ENCODE results near the gene ERCC4.

DNA sequence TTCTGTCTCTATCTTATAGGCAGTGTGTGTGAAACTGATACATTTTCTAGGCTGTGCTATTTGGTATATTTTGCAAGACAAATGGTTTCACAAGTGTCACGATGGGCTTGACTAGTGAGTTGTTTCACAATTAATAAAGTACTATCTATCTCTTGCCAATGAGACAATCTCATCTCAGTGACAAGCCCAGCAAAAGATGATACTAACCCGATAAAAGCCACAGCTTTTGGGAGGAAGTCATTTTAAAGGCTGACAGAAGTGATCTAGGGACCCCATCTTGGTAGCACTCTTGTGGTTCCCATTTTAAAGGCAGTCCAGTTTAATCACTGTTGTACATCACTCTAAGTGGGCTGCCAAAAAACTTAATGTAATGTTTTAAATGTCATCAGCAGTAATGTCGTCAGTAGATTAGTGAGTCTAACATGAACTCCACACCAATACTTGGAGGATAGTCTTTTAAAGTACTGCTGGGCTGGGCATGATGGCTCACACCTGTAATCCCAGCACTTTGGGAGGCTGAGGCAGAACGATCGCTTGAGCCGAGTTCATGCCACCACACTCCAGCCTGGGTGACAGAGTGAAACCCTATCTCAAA lies 14.4 kb downstream of the TXNDC11 start:
- PRO-cap, result no peak

- PRO-cap, result no peak
Measured at GRCh38 chr16:11794511-11795533, 2.2 kb downstream of the ZC3H7A start.

- PRO-cap, result no peak
Measured at GRCh38 chr16:11800314-11800676, 3.2 kb upstream of the ZC3H7A start.

DNA sequence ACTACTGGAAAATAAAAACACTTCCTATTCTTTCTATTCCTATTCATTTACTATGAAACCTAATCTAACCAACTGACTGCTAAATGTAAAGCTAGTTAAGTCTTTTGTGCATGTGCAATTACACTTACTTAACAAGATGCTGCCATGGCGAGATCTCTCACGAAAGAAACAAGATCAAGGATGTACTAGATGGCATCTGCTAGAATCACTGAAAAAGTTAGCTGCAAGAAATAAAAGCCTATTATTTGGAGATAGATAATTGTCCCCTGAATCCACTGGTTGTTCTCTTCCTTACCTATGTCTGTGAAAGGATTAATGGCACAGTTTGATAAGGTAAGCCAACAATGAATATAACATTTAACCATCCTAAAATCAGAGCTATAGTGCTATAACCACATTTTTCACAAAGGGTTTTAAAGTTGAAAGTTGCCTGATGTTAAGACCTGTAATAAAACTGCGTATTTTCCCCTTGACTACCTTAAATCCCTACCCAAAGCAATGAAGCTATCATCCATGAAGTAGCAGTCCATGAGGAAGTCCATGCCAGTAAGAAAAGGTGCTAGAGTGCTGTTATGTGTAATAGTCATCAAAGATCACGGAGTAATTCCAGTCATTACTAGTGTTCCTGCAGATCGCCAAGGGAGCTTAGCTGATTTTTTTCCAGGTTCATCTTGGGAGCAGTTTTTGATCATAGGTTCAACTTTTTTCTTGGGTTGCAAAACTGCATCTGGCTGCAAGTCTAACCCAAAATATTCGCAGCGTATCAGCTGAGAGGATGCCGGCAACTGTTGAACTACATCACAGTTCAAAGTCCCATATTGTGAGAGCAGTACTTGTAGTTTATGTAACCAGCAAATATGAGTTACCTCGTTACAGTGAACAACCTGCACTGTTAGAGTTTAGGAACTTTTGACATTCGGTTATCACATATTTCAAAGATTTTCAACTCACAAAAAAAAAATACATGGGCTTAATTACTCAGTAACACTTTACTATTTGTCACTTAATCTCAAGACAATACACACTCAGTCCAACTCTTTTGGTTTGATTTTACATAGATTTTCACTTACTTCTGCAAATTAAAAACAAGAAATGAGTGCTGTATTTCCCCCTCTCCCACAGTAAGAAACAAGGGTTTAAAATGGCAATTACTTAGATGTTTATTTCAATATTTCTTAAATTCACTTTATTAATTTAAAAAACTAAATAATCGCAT lies 18.2 kb upstream of the RSL1D1 start:
- PRO-cap, result no peak

DNA sequence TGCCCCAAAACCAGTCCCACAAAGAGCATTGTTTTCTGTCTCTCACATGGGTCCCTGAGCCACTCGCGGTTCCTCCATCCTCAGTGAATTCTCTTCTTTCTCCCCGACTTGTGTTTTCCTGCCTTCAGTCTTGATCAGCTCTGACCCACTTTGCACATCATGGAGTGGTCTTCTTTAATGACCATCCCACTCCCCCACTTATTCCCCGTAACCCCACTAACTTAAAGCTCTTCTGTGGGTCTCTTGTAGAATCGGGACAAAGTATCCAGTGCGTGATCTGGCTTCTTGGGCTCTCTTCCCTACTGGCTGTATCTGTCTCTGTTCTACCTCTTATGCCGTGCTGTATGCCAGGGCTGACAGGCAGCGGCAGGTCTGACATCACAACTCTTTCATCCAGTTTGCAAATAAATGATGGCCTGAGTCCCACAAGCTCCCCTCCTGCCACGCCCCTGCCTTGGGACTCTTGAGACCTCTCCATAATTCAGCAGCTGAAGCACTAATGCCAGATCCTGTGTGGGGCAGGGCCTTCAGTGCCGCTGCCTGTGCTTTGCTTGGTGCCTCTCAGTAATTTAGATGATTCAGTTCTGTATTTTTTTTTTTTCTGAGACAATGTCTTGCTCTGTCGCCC lies 54.1 kb downstream of the SNX29 start:
- PRO-cap, result no peak

DNA sequence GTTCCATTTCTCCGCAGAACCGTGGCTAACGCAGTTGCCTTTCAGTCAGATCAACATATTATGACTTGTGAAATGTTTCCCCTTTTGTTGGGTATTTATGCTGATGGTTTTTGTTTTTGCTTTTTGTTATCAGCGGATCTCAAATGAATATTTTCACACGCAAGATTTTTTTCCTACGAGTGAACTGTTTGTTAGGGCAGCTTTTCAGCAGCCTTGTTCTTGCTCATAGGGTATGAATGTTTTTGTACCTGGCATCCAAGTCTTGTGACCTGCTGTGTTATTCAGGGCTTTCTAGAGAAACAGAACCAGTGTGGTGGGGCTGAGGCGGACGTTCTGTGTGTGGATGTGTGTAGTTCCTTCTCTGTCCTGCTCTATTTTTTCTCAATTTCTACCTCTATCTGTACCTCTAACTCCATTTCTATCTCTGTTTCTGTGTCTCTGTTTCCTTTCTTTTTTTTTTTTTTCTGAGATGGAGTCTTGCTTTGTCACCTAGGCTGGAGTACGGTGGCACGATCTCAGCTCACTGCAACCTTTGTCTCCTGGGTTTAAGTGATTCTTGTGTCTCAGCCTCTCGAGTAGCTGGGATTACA lies 78.3 kb downstream of the SNX29 start:
- PRO-cap, result no peak

GRCh38 chr16:12075606-12076075 lies 99.1 kb downstream of the SNX29 start:
- PRO-cap, result unidirectional peak, plus-strand start at chr16:12075852

DNA sequence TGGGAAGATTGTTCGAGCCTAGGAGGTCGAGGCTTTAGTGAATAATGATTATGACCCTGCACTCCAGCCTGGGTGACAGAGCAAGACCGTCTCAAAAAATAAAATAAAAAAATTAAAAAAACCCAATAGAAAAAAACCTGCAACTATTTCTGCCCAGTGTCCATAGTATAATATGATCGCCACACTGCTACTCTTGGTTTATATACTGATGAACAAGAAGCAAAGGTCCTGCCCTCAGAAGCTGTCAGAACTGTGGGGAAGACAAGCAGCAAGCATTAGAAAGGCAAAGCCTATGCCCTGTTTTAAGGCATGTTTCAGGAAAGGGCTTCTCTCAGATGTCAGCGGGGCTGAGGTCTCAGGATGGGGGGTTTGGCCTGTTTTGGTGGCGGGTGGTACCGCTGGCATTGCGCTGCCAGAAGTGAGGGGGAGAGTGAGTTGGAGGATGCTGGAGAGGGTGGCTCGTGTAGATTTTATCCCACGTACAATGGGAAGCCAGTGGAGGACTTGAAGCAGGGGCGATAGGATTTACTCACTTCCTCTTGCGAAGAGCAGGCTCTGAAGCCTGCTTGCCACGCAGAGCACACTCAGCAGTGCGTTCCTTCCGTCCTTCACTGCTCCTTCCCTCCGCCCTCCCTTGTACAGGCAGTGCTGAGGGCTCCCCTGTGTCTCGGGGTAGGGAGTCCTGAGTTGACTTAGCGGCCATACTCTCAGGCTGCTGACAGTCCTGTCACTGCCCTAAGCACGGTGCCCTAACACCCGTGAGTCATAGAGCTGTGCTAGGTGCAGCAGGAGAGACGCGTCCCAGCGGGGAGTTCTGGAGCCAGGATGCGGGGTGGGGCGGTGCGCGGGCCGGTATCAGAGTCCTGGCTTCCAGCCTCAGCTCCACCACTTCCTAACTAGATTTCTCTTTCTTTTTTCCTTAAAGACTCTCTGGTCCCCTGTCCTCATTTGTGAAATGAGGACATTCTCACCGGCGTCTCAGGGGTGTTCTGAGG lies 113.0 kb downstream of the SNX29 start:
- PRO-cap, result no peak

DNA sequence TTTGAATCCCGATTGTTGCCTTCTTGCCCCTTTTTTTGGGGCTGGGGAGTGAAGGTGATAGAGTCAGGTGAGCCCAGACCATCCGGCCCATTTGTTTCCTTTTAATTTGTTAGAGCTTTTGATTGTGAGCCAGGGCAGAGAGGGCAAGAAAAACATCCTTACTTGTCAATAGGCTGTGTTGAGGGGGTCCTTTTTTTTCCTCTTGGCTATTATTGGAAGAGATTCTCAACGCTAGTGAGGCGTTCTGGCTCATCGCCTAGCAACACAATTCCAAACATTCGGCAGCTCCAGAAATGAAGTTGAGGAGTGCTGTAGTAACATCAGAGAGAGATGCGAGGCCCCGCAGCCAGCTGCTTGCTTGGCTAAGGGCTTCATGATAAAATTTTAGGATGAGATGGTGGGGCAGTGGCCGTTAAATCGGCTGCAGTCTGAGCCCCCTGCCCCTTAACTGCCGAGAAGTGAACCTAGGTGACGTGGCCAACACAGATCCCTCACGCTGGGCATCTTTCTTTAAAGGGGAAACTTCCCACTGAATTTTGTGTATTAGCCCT lies 119.2 kb downstream of the SNX29 start:
- PRO-cap, result no peak

GRCh38 chr16:12211734-12212133 lies 235.2 kb downstream of the SNX29 start:
- PRO-cap, result no peak

GRCh38 chr16:12289028-12289779 lies 312.7 kb downstream of the SNX29 start:
- PRO-cap, result no peak

GRCh38 chr16:12458465-12459115 lies 345.1 kb downstream of the CPPED1 start:
- PRO-cap, result unidirectional peak, minus-strand start at chr16:12458763; unidirectional peak, minus-strand start at chr16:12459020

DNA sequence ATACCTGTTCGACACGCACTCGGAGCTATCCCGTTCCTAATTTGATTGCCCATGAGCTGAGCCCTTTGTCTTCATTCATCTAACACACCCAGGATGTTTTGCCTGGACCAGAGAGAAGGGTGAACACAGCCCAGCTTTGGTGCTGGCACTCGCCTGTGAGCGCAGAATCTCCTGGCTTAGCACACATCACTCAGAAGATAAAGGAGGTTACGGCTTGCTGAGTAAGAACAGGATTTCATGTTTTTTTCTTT lies 267.8 kb downstream of the CPPED1 start:
- PRO-cap, result no peak

DNA sequence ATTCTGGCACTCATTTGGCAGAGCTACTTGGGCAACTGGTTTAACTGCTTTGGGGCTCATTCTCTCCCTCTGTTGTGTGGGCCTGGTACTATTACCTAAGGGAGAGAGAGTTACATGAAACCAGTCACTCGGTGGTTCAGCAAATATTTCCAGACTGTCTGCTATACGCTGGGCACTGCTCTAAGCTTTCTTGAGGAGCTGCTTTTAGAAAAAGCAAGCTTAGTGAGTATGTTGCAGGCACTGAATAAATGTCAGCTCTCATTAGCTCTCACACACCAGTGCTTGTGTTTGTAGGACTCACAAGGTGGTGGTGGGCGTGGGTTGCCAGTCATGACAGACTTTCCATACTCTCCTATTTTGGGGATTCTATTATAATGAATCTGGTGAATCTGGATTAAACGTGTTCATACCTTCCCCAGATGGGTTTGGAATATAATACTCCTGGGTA lies 1.7 kb upstream of the SHISA9 start:
- PRO-cap, result no peak

DNA sequence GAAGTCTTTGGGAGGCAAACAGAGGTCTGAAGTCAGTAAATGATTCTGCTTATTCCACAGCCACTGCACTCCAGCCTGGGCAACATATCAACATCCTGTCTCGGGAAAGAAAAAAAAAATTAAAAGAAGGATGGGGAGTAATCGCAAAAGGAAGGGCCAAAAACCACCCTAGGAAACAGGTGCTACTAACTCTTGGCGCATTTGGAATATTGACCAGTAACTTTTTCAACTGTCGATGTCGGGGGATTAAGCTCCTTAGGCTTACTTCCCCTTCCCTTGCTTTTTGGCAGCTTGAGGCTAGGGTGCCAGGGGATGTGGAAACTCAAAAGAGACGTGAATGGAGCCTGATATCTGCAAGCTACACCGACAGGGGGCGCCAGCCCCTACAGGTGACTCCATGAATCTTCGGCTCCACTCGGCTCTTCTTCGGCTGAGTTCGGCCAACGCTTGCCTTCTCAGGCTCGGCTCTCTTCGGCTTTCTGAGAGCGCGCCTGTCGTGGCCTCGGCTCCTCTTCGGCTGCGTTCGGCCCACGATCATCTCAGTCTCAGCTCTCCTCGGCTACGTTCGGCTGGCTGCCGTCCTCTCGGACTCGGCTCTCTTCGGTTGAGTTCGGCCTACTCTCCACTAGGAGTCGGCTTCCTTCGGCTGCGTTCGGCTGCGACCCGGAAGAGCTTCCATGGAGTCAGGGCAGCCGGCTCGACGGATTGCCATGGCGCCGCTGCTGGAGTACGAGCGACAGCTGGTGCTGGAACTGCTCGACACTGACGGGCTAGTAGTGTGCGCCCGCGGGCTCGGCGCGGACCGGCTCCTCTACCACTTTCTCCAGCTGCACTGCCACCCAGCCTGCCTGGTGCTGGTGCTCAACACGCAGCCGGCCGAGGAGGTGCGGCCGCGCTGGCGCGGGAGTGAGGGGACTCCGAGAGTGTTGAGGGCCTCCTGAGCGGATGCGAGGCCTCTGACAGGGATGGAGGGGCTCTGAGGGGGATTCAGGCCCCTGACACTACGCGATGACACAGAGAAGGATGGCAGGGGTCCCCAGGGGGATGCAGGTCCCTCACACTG lies at the start of gene ERCC4:
Gene ERCC4 (plus strand): TSS at position 666 of the 1,063 bp plus-strand sequence.
- PRO-cap, result bidirectional peak, plus-strand start at position 697 of the sequence, minus-strand start at position 477 of the sequence

GRCh38 chr16:13956262-13956590 lies 36.3 kb downstream of the ERCC4 start:
- PRO-cap, result no peak

- PRO-cap, result no peak
Measured at GRCh38 chr16:14004433-14004940, 66.6 kb upstream of the MRTFB start.

- PRO-cap, result no peak
Measured at GRCh38 chr16:14106274-14106652, 35.1 kb downstream of the MRTFB start.

GRCh38 chr16:14125791-14126165 lies 54.7 kb downstream of the MRTFB start:
- PRO-cap, result no peak

DNA sequence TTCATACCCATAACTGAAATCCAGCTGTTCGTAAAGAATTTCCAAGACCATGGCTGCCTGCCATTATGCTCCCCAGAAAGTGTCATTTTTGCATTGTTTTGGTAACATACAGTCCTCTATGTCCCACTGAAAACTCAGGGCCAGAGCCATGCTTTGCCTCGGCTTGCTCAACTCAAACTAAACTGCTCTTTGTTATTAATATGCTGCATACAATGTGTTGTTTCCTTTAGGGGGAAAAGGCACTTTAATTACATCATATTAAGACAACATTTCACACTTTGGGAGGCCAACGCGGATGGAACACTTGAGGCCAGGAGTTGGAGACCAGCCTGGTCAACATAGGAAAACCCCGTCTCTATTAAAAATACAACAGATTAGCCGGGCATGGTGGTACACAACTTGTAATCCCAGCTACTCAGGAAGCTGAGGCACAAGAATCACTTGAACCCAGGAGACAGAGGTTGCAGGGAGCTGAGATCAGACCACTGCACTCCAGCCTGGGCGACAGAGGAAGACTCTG lies 132.2 kb downstream of the MRTFB start:
- PRO-cap, result no peak

Data from pulmonary lymph node (tissue), 1 donor.